ENCODE measurements around the genes GPR156 and POLQ.

- RAMPAGE, long total RNA = no peak
- RRBS, 2 experiments = no CpG with 5 or more reads among the region's 4 CpGs
CAGE:
- cytosol, long polyA minus RNA = no peak
- cytosol, long polyA plus RNA = no peak
- long polyA plus RNA = no peak
- nucleolus, long total RNA = no peak
- nucleus, long polyA plus RNA = no peak
- nucleus, long total RNA = no peak
Measured at GRCh38 chr3:119786183-119787006, 4.5 kb downstream of the NR1I2 start.

DNA sequence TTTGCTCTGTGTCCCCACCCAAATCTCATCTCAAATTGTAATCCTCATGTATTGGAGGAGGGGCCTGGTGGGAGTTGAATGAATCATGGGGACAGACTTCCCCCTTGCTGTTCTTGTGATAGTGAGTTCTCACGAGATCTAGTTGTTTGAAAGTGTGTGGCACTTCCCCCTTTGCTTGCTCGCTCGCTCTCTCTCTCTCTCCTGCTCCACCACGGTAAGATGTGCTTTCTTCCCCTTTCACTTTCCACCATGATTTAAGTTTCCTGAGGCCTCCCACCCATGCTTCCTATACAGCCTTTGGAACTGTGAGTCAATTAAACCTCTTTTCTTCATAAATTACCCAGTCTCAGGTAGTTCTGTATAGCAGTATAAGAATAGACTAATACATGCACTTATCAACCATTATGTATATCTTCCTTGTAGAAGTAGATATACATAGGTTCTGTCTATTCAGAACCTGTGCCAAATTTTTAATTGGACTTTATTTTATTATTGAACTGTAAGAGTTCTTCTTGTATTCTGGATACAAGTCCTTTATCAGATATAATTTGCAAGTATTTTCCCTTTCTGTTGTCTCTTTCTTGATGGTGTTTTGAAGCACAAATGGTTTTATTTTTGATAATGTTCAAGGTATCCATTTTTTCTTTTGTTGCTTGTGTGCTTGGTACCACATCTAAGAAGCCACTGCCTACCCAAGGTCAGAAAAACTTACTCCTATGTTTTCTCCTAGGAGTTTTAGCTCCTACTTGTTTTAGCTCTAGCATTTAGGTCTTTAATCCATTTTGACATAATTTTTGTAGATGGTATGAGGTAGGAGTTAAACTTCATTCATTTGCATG lies 60.4 kb downstream of the GSK3B start:
- RAMPAGE, long total RNA = no peak
- RRBS, 2 experiments = no CpG with 5 or more reads among the region's 4 CpGs
CAGE:
- cytosol, long polyA minus RNA = no peak
- cytosol, long polyA plus RNA = no peak
- long polyA plus RNA = no peak
- nucleolus, long total RNA = no peak
- nucleus, long polyA plus RNA = no peak
- nucleus, long total RNA = no peak

DNA sequence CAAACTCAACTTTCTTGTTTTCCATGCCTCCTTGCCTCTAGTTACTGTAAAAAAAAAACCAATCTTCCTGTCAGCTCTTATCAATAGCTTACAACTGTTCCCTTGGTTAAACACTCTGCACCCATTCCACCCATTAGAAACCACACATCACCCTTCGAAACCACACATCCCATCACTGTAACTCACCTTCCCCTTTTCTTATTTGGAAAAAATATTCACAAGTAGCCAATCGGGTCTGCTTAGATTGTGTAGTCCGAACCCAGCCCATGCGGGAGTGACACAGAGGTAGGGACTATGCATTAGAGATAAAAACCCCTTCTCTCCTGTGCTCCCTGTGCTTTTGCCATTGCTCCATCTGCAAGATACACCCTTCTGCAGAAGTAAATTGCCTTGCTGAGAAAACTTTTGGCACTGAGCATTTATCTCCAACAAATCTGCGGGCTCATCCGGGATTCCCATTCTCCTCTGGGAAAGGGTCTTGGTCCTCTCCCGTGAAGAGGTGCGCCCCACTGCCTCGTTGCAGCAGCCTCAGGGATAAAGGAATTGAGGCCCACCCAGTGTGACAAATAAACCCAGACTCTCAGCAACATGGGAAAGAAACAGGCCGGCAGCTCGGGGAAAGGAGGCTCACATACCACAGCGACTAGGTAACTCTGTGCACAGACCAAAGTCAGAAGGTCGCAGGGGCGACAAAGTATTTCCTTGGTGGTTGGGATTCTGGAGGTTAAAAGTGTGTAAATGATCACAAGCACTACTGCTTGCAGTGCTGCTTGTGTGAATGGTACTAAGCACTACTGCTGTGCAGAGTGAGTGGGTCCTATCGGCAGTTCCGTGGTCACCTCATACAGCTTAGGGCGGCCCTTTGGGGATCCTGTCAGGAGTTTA lies 54.6 kb downstream of the GSK3B start:
- RAMPAGE, long total RNA = no peak
- RRBS, 2 experiments = no CpG with 5 or more reads among the region's 17 CpGs
CAGE:
- cytosol, long polyA minus RNA = no peak
- cytosol, long polyA plus RNA = no peak
- long polyA plus RNA = no peak
- nucleolus, long total RNA = no peak
- nucleus, long polyA plus RNA = no peak
- nucleus, long total RNA = no peak

- RAMPAGE, long total RNA = no peak
- RRBS, 2 experiments = no CpG with 5 or more reads among the region's 5 CpGs
CAGE:
- cytosol, long polyA minus RNA = no peak
- cytosol, long polyA plus RNA = no peak
- long polyA plus RNA = no peak
- nucleolus, long total RNA = no peak
- nucleus, long polyA plus RNA = no peak
- nucleus, long total RNA = no peak
Measured at GRCh38 chr3:120159867-120160655, 65.8 kb upstream of the GSK3B start.

DNA sequence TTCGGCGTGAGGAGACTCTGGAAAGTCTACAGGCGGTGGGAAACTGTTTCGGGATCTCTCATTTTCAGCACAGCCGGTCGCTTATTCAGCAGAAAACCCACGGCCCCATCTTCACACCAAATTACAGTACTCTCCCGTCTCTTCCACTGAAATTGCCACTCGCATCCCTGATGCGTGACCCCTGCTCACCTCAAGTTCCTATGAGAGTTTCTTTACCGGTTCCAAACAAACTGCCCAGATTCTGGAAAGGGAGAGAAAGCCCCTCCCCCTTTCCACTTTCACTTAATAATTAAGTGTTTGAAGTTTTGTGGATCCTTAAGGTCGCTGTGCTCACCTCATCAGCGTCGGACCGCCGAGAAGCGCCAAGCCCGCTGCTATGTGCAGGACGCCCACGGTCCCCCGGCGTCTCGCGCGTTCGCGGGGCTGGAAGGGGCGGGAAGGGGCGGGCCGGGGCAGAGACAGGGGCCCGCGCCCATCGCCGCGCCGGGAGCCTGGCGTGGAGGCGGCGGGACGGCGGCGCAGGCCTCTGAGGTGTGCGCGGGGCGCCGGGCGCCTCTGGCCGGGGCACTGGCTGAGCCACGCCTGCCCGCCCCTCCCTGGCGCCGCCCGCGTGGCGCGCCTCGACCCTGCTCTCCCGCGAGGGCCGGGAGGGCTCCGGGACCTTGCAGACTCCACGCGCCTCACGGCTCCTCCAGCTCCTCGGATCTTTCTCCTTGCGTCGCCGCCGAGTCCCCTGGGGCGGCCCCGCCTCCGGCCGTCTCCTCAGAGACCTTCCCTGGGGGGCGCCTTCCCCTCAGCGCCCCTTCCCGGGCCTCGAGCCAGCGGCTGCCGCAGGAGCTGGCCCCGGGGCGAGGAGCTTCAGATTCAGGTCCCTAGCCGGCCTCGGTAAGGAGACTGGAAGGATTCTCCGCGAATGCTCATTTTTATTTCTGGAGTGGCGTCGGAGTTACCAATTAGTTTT lies at the start of gene GPR156:
Gene GPR156 (minus strand): TSS at position 528 of the 961 bp plus-strand sequence.
- RAMPAGE, long total RNA = no peak
- RRBS, 2 experiments = 9 to 11% methylated on average over 49 to 53 of the region's 87 CpGs
CAGE:
- cytosol, long polyA minus RNA = no peak
- cytosol, long polyA plus RNA = no peak
- long polyA plus RNA = no peak
- nucleolus, long total RNA = no peak
- nucleus, long polyA plus RNA = no peak
- nucleus, long total RNA = no peak

DNA sequence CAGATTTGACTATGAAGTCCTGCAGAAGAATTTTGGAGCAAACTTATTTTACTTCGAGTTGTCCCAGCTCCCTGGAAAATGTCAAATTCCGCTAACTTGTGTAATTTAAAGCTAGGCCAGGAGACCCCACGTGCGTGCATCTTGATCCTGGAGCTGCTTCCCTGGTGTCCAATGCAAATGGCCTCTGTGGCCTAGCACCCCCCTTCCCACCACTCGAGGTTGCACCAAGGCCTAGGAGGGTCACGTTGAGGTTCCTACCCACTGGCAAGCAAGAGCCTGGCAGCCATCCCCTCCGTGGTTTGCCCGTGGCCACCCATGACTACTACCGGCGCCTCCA lies 38.6 kb upstream of the LRRC58 start:
- RAMPAGE, long total RNA = no peak
- RRBS, 2 experiments = no CpG with 5 or more reads among the region's 10 CpGs
CAGE:
- cytosol, long polyA minus RNA = no peak
- cytosol, long polyA plus RNA = no peak
- long polyA plus RNA = no peak
- nucleolus, long total RNA = no peak
- nucleus, long polyA plus RNA = no peak
- nucleus, long total RNA = no peak

DNA sequence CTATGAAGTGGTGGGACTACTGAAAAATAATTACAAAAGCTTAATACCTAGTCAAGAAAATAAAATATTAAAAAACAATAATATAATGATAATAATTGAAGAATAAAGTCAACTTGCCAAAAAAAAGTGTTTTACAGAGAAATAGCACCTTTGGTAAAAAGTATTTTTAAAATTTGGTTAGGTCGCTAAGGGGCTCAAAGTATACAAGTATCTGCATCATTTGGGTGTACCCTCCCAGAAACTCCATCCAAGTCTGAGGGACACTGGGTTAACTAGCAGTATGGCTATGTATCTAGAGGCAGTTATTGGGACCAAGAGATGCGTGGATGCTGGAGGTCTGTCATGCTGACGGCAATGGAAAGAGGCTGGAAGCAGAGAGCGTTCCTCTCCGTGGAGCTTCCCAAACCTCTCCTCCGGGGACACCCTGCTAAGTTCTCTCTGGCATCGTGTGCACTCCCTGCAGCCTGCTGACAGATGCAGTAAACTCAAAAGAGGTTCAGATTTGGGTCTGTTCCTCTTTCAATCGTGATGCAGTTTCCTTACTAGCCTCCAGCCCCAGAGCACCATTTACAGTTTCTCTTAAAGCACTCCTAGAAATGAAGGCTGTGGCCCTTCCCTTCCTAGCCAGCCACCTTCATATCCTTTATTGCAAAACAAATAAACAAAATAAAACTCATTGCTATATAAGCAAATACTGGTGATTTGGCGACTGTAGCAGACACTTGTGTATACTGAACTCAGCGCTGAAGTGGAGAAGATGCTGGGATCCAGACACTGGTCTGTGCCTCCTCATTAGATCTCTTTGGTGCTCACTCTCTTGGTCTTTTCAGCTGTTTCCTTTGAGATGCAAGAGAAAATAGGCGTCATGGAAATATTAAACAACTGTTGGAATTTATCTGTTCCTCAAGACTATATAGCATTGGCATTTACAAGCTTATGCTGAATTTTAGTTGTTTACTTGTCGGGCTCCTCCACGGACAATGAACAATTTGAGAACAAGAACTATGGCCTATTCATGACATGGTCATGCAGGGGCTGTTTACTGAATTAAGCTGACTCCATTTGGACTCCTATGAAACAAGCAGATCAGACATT lies 47.4 kb upstream of the LRRC58 start:
- RAMPAGE, long total RNA = no peak
- RRBS, 2 experiments = no CpG with 5 or more reads among the region's 13 CpGs
CAGE:
- cytosol, long polyA minus RNA = no peak
- cytosol, long polyA plus RNA = no peak
- long polyA plus RNA = no peak
- nucleolus, long total RNA = no peak
- nucleus, long polyA plus RNA = no peak
- nucleus, long total RNA = no peak

GRCh38 chr3:120435540-120435978 lies 15.2 kb downstream of the FSTL1 start:
- RAMPAGE, long total RNA = no peak
- RRBS, 2 experiments = no CpG with 5 or more reads among the region's 3 CpGs
CAGE:
- cytosol, long polyA minus RNA = no peak
- cytosol, long polyA plus RNA = no peak
- long polyA plus RNA = no peak
- nucleolus, long total RNA = no peak
- nucleus, long polyA plus RNA = no peak
- nucleus, long total RNA = no peak

GRCh38 chr3:120816880-120817442 lies 74.4 kb downstream of the GTF2E1 start:
- RAMPAGE, long total RNA = no peak
- RRBS, 2 experiments = no CpG with 5 or more reads among the region's 3 CpGs
CAGE:
- cytosol, long polyA minus RNA = no peak
- cytosol, long polyA plus RNA = no peak
- long polyA plus RNA = no peak
- nucleolus, long total RNA = no peak
- nucleus, long polyA plus RNA = no peak
- nucleus, long total RNA = no peak

GRCh38 chr3:120909169-120909475 lies 1.1 kb downstream of the STXBP5L start:
- RAMPAGE, long total RNA = no peak
- RRBS, 2 experiments = no CpG with 5 or more reads among the region's 5 CpGs
CAGE:
- cytosol, long polyA minus RNA = no peak
- cytosol, long polyA plus RNA = no peak
- long polyA plus RNA = no peak
- nucleolus, long total RNA = no peak
- nucleus, long polyA plus RNA = no peak
- nucleus, long total RNA = no peak

- RAMPAGE, long total RNA = start-site peak on the minus strand at chr3:121545954-121545991, 234 and 438 reads in 2 replicates
- RRBS, 2 experiments = 1 to 3% methylated on average over 11 of the region's 59 CpGs
CAGE:
- cytosol, long polyA minus RNA = no peak
- cytosol, long polyA plus RNA = start-site peak on the minus strand at chr3:121545951-121546008, 553 and 1,144 reads in 2 replicates
- long polyA plus RNA = start-site peak on the minus strand at chr3:121545948-121545976, 138 and 165 reads in 2 replicates
- nucleolus, long total RNA = start-site peak on the minus strand at chr3:121545957-121545989, 349 reads
- nucleus, long polyA plus RNA = start-site peak on the minus strand at chr3:121545932-121545998, 2,371 and 1,499 reads in 2 replicates
- nucleus, long total RNA = start-site peak on the minus strand at chr3:121545972-121546007, 51 reads
Measured at GRCh38 chr3:121545130-121546403, at the start of gene POLQ. TSS of gene POLQ (minus strand) at chr3:121545988.

DNA sequence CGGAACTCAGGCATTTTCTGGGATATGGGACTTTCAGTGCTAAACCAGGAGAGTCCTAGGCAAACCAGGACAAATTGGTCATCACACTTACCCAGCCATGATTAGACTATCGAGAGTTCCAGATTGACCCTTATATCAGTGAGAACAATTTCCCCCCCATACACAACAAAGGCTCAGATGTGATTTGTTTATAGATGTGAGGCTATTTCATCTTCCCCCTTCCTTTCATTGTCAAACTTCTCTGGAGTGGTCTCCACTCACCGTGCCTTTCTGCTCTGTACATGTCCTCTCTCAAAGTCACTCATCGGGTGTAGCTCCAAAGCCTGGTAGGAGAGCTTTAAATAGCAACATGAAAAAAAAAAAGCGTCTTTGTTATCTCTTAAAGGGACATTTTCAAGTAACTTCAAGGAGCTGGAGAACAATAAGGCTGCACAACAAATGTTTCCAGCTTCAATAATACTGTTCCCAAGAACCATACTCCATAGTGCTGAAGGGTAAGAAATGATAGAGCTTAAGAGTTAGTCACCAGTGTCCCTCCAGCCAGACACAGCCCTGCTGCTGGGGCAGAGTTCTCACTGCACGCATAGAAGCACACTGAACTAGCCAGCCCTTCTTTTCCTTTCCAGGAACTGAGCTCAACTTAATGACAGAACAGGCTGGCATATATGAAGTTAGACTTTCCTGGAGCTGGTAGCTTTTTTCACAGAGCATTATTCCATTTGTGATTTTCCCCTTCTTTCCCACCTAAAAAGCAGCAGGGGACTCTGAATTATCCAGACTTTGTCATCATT lies 8.1 kb downstream of the FBXO40 start:
- RAMPAGE, long total RNA = no peak
- RRBS, 2 experiments = no CpG with 5 or more reads among the region's 6 CpGs
CAGE:
- cytosol, long polyA minus RNA = no peak
- cytosol, long polyA plus RNA = no peak
- long polyA plus RNA = no peak
- nucleolus, long total RNA = no peak
- nucleus, long polyA plus RNA = no peak
- nucleus, long total RNA = no peak

- RAMPAGE, long total RNA = no peak
CAGE:
- cytosol, long polyA minus RNA = no peak
- cytosol, long polyA plus RNA = no peak
- long polyA plus RNA = no peak
- nucleolus, long total RNA = no peak
- nucleus, long polyA plus RNA = no peak
- nucleus, long total RNA = no peak
Measured at GRCh38 chr3:122560851-122561050, 3.3 kb downstream of the PARP9 start.

DNA sequence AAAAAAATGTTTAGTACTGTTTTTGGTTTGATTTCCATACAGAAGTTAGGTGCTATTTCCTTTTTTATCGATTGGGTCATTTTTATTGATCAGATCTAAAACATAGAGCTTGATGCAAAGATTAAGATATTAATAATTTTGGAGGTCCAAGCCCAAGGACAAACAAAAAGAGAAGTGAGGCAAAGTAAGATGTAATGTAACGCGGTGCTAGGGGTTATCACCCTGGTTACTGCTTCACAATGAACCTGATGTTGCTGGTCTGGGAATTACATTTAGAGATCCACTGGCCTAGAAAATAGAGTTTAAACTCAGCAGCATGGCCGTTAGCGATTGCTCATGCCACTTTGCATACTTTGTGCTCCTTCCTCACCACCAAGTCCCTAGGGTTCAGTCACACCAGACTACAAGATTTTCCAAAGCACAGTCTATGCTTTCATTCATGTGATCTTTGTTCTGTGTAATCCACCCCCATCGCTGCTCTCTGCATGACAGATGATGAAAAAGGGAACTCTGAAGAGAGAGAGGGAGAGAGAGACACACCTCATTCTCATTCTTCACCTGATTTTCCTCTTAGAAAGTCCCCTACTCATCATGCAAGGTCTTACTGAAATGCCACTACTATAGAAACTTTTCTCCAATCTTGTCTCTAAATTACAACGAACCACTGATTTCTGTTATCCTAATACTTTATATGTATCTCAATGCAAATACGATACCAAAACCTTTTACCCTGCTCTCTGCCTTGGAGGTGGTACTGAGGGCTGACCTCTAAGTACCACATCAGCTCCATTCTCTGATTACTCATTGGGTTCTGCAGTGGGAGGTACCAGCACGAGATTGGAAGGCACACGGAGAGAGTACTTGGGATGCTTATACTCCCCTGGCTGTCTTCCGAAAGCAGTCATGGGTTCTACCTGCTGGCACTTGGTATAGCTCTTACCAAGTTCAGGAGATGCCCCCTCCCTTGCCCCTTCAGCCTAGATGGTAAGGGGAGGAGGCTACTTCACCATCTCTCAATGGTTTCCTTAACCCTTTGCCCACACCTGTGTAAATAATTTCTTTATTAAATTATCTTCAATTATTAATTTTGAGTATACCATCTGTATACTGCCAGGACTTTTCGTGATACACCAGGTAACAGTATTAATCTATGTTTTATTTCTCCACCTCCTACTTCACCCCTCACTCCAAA lies 1.1 kb upstream of the PARP15 start:
- RAMPAGE, long total RNA = no peak
- RRBS, 2 experiments = no CpG with 5 or more reads among the region's 12 CpGs
CAGE:
- cytosol, long polyA minus RNA = no peak
- cytosol, long polyA plus RNA = start-site peak on the plus strand centred at position 873 of the sequence, 205 bp wide, 35 and 29 reads in 2 replicates
- long polyA plus RNA = no peak
- nucleolus, long total RNA = start-site peak on the plus strand centred at position 847 of the sequence, 102 bp wide, 53 reads
- nucleus, long polyA plus RNA = no peak
- nucleus, long total RNA = start-site peak on the plus strand centred at position 588 of the sequence, 74 bp wide, 42 reads

- RAMPAGE, long total RNA = no peak
- RRBS, 2 experiments = no CpG with 5 or more reads among the region's 17 CpGs
CAGE:
- cytosol, long polyA minus RNA = no peak
- cytosol, long polyA plus RNA = no peak
- long polyA plus RNA = no peak
- nucleolus, long total RNA = no peak
- nucleus, long polyA plus RNA = no peak
- nucleus, long total RNA = no peak
Measured at GRCh38 chr3:122681443-122682162, 964 bp downstream of the PARP14 start.

DNA sequence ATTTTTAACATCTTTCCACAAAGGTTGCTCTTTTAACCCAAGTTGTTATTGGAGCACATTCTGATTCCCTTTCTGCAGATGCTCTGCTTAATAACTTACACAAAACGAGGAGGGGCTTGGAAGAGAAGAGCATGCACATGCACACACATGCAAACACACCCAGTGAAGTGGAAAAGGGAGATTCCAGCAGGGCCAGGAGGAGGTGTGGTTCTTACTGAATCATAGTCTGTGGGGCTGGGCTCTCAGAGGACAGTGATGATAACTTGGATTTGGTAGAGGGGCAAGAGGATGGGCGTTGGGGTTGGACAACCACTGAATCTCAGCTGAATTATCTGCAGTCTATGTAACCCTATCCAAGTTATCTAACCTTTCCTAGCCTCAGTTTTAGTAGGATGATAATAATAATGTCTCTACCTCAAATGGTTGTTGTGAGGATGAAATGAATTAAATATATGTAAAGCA lies 17.7 kb downstream of the PARP14 start:
- RAMPAGE, long total RNA = no peak
- RRBS, 2 experiments = no CpG with 5 or more reads among the region's 2 CpGs
CAGE:
- cytosol, long polyA minus RNA = no peak
- cytosol, long polyA plus RNA = no peak
- long polyA plus RNA = no peak
- nucleolus, long total RNA = no peak
- nucleus, long polyA plus RNA = no peak
- nucleus, long total RNA = no peak

- RAMPAGE, long total RNA = no peak
- RRBS, 2 experiments = no CpG with 5 or more reads among the region's 21 CpGs
CAGE:
- cytosol, long polyA minus RNA = no peak
- cytosol, long polyA plus RNA = no peak
- long polyA plus RNA = no peak
- nucleolus, long total RNA = no peak
- nucleus, long polyA plus RNA = no peak
- nucleus, long total RNA = no peak
Measured at GRCh38 chr3:123404186-123405638, 44.2 kb downstream of the ADCY5 start.

- RAMPAGE, long total RNA = no peak
- RRBS, 2 experiments = no CpG with 5 or more reads among the region's 4 CpGs
CAGE:
- cytosol, long polyA minus RNA = no peak
- cytosol, long polyA plus RNA = no peak
- long polyA plus RNA = no peak
- nucleolus, long total RNA = no peak
- nucleus, long polyA plus RNA = no peak
- nucleus, long total RNA = no peak
Measured at GRCh38 chr3:123411304-123411678, 37.6 kb downstream of the ADCY5 start.

GRCh38 chr3:123422789-123423451 lies 26.0 kb downstream of the ADCY5 start:
- RAMPAGE, long total RNA = no peak
- RRBS, 2 experiments = 17% methylated on average over 3 of the region's 15 CpGs; no CpG with 5 or more reads in 1 of the 2 experiments
CAGE:
- cytosol, long polyA minus RNA = no peak
- cytosol, long polyA plus RNA = no peak
- long polyA plus RNA = no peak
- nucleolus, long total RNA = no peak
- nucleus, long polyA plus RNA = no peak
- nucleus, long total RNA = no peak